OCI-LY7 (cell line): Measurements from ENCODE around the gene S100Z.

DNA sequence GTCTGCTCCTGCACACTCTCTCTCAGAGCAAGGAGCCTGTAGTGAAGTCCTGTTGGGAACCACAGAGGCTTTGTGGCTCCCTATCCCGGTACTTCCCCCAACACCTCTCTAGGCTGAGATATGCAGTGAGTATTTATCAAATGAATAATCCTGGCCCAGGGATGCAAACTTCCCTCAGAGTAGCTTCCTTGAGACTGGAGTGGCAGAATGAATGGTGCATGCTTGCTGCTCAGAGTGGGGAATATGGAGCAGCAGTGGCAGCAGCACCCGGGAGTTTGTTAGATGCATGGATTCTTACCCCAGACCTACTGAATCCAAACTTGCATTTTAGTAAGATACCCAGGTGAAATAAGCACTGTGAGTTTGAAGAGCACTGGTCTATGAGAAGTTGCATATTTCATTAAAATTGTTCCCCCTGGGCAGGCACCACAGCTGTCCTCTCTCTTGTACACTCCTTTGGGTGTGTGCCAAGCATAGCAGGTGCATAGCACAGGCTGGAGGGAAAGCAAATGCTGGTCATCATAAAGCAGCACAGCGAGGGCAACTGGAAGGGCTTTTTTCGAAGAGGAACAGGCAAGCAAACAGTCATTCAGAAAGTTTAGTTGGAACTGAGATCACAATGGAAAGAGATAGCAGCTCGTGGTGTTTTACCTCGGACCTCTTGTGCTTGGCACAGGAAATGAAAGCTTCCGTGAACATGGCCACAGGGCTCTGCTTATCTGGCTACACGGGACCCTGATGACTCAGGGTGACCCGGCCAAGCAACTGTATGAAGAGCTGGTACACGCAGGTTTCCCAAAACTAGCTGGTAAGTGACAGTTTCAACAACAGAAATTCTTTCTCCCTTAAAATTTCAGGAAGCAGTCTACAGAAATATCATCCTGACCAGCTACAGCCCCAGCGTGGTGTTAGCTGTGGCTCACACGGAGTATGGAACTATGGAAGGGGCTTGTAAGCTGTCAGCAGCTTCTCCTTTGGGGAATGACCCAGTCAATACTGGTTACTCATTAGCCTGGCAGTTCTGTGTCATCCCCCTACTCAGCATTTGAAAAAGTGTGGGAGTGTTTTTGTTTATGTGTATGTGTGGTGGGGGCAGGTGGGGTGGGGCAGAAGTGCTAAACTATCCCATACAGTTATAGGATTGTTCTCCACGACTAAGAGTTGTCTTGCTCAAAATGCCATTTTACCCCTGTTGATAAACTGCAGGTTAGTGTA is 48.3 kb downstream of the POC5 start:
- PRO-cap = no peak
- RAMPAGE, long total RNA = no peak

- PRO-cap = no peak
- RAMPAGE, long total RNA = no peak
These were observed 2.9 kb downstream of the IQGAP2 start for GRCh38 chr5:76406106-76406359.

DNA sequence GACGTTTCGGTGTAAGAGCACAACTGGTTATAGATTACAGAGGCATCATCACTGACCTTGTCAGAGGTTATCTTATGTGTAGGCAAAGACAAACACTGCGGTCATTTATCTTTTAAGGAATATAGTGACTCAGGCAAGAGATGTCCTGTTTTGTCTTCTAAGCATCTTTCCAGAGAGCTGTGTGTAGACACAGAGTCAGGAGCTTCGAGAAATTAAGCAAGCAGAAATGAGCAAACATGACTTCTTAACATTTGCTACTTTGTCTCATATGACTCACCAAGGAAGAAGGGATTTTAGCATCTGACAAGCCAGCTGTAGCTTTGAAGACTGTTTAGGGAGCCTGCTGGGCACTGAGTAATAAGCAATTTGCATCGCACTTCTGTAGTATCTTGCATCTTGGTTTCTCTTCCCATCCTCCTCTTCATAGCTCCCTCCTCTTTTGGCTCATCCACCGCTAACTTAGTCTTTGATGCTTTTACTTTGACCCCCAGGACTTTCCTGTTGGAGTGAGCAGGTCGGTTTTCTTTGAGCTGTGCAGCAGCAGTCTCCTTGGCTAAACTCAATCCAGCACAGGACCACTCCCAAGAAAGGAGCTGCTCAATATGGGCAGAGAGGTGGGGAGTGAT is 12.7 kb upstream of the F2RL1 start:
- PRO-cap = no peak
- RAMPAGE, long total RNA = no peak

DNA sequence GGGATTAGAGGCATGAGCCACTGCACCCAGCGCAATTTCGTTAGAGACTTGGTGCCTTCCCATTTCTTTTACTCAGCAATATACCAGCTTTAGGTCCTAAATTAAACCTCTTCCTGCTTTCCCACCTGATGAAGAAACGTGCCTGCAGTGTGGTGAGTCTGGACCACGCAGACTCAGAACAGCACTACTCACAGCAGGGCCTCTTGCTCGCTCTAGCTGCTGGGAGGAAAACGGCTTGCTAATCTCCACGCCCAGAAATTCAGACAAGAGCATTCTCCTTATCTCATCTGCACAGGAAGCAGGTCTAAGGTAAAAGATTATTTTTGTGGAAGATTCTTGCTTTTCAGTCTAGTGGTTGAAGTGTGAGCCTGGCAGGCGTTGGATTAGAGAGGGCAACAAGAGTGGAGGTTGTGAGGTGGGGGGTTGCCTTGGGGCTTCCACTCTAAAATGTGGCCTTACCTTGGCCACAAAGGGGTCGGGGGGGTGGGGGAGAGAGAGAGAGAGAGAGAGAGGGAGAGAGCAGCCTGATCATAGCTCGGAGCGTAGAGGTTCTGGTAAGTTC is at the start of gene S100Z:
Gene S100Z, plus strand, starts transcription at position 168 of the 562 bp plus-strand sequence.
- PRO-cap = no peak
- RAMPAGE, long total RNA = no peak

GRCh38 chr5:77076801-77078009 is 9.9 kb downstream of the ZBED3 start:
- PRO-cap = no peak
- RAMPAGE, long total RNA = no peak

DNA sequence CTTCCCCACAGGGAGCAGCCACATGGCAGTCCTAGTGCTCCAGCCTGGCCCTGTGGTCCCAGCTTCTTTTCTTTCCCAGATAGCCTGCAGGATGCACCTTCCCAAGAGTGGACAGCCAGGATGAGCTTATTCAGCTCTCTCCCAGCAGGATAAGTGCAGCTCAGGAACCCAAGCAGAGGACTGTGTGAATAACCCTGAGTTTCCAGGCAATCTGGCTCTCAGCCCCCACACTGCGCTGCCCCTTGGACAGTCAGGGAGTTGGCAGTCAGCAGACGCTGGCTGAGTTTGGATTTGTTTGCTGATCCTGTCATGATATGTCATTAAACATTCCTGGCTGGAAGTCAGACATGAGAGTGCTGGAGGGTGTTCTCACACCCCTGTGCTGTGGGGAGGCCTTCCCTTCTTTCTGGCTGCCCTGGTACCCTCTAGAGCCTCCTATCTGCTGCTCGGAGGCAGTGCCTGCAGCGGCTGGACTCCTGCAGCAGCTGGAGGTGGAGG is 71.7 kb downstream of the PDE8B start:
- PRO-cap = no peak
- RAMPAGE, long total RNA = no peak

- PRO-cap = no peak
- RAMPAGE, long total RNA = no peak
These were observed 48.2 kb downstream of the OTP start for GRCh38 chr5:77590373-77590731.

- PRO-cap = no peak
- RAMPAGE, long total RNA = no peak
These were observed 15.4 kb downstream of the TBCA start for GRCh38 chr5:77760845-77761106.

- PRO-cap = no peak
- RAMPAGE, long total RNA = no peak
These were observed 75.4 kb upstream of the TBCA start for GRCh38 chr5:77851144-77852268.

DNA sequence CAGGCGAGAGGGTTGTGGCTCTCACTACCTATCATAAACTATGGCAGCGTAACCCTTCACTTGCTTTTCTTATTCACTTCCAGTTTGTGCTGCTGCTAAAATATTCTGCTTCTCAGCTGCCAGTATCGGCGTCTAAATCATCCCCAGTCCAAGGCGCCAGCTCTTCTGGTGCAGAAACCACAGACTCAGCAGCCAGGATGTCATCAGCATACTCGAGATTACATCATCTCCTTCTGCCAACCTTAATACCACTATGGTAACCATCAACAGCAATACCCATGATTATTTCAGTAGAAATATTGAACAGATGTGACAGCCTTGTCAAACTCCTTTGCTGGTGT is 159.9 kb upstream of the TBCA start:
- PRO-cap = no peak
- RAMPAGE, long total RNA = no peak

- PRO-cap = unidirectional peak, plus-strand start at chr5:78222195
- RAMPAGE, long total RNA = no peak
These were observed 72.4 kb downstream of the AP3B1 start for GRCh38 chr5:78221975-78222608.

GRCh38 chr5:78293684-78294106 is 803 bp downstream of the AP3B1 start:
- PRO-cap = no peak
- RAMPAGE, long total RNA = no peak

GRCh38 chr5:78295564-78296036 is 1.1 kb upstream of the AP3B1 start:
- PRO-cap = no peak
- RAMPAGE, long total RNA = no peak

DNA sequence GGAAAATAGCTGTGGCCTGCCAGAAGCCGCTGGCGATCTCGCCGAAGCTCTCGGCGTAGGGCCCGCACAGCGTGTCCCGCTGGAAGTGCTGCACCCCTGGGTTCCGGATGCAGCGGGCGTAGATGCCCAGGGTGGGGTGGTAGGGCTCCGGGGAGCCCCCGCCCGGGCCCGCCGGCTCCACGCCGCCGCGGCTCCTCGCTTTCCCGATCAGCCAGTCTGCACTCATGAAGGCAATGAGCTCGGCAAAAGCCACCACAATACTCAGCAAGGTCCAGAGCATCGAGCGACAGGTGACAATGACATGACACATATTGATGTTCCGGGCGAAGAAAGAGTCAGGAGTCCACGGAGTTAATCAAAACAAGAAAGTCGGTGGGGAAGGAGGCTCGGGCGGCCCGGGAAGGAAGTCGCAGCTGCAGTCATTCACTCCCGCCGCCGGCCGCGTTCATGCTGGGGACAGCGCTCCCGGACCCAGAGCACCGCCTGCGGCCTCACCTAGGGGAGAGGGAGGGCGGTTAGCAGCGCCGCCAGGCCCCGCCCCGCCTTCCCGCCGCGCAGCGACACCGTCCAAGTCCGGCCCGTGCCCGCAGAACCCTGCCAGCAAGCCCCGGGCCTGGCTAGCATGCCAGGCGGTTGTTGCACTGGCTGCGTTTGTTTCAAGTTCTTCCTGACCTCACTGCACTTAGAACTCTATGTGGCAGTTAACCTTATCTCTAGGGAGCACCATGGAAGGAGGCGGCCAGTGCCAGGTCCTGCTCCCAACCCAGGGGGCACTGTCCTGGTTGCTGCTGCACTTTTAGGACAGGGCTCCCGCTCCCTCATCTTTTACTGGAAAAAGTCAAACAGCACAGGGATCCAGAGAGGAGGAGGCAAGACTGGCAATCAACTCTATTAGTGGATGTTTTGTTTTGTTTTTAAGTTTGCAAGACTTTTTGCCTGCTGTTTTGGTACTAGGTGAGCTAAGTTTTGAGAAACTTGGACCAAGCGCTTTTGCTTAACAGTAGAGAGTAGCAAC is 138.4 kb downstream of the LHFPL2 start:
- PRO-cap = bidirectional peak, plus-strand start at position 471 of the sequence, minus-strand start at position 449 of the sequence
- RAMPAGE, long total RNA = no peak

- PRO-cap = no peak
- RAMPAGE, long total RNA = no peak
These were observed 55.0 kb downstream of the LHFPL2 start for GRCh38 chr5:78593357-78594145.

- PRO-cap = no peak
- RAMPAGE, long total RNA = no peak
These were observed 20.4 kb downstream of the LHFPL2 start for GRCh38 chr5:78628016-78628762.

DNA sequence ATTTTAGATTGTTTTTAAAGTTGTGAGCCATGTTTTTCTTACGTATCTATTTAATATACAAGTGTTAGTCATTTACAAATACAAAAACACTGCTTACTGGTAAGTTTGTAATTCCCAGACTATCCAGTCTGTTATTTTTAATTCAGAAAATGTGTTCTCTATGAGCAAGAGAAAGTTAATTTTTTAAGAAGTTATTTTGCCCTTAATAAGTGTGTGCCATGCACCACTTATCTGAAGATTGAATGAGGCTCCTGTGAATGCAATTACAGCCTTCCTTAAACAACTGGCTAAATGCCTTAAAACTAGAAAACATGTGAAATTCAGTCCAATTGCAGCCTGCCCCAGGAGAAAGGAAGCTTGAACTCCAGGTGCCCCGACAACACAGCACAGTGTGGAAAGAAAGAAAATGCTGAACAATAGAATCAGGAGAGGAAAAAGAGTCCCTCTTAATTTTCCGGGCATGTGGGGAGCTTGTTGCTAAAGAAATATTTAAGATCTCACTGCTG is 8.9 kb downstream of the LHFPL2 start:
- PRO-cap = no peak
- RAMPAGE, long total RNA = no peak

- PRO-cap = bidirectional peak, plus-strand start at chr5:78648167, minus-strand start at chr5:78648174; bidirectional peak, plus-strand start at chr5:78648414, minus-strand start at chr5:78648336
- RAMPAGE, long total RNA = no peak
These were observed 617 bp downstream of the LHFPL2 start for GRCh38 chr5:78647831-78648479.

GRCh38 chr5:78727732-78728562 is 79.4 kb upstream of the LHFPL2 start:
- PRO-cap = bidirectional peak, plus-strand start at chr5:78727902, minus-strand start at chr5:78727847; bidirectional peak, plus-strand start at chr5:78728306, minus-strand start at chr5:78728181; bidirectional peak, plus-strand start at chr5:78728614, minus-strand start at chr5:78728542
- RAMPAGE, long total RNA = no peak

- PRO-cap = no peak
- RAMPAGE, long total RNA = no peak
These were observed 117.5 kb upstream of the LHFPL2 start for GRCh38 chr5:78766062-78766550.